SJCRH30 (cell line): ENCODE results near the genes PTGES3L and RPL27.

- RAMPAGE, long total RNA: no peak
Measured at GRCh38 chr17:42679496-42680399, 1.9 kb downstream of the CCR10 start.

DNA sequence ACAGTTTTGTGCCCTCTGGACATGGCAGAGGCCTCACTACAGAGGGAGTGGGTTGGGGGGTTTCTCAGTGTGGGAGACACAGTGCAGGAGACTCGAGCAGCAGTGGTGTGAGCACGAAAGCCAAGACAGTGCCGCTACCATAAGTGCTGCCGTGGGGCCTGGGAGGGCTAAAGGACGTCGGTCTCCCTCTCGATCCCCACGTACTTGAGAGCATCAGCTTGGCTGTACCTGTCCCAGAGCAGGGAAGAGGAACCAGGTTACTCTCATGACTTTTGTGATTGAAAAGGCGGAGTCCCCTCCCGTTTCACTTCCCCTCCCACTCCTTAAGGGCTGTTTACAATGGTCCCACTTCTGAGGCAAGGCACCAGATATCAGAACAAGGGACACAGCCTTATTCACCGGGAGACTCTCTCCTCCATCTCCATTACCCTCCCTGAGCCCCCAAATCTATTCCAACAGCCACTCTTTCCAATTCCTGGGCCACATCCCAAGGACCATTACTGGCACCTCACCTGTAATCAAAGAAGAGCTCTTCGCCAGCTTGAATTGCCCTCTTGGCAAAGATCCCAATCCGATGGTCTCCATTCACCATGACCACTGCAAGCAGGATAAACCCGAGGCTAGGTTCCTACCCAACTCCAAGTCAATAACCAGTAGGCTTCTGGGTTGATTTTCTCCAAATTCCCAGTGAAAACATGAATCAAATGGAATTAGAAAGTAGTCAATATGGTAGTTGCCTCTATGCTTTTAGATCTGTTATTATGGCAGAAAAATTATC, 20.2 kb downstream of the CNTNAP1 start:
- RAMPAGE, long total RNA: no peak

DNA sequence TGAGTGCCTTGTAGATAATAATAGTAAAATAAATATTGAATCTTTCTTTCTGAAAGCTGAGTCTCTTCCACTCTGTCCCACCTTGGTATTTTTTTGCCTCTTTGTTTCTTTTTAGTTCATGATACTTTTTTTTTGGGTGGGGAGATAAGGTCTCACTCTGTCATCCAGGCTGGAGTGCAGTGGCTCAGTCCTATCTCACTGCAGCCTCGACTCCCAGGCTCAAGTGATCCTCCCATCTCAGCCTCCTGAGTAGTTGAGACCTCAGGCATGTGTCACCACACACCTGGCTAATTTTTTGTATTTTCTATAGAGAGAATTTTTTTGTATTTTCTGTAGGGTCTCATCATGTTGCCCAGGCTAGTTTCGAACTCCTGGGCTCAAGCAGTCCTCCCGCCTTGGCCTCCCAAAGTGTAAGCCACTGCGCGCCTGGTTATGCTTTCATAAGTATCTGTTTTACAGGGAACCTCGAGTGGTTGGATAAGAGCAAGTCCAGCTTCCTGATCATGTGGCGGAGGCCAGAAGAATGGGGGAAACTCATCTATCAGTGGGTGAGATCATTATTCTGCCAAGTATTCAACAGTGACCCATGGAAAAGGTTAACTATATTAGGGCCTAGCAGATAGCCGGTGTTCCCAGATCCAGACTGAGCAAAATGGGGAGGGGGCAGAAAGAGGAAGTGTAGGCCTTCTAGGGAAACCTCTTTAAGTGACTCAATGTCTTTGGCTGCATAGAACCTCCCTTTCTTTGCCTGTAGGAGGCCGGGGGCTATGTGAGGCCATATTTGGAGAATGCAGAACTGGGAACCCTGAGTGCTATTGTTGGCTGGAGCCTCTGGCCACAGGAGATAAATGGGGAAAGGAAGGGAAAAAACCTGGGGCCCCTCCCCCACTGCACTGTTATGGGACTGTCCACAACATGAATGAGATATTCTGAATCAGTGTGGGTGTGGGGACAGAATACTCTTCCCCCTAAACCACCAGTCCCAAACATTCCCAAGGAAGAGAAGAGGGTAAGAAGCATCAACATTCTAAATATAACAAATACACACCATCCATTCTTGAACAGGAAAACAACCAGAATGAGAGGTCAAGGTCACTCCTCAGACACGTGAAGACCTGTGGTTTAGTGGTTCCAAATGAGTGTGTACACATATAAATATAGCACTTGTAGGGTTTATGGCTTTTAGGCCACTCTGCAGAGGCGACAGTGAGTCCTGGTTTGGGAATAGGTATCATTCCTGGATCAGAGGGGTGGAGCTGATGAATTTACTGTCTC, 2.1 kb downstream of the VPS25 start:
- RAMPAGE, long total RNA: no peak

- RAMPAGE, long total RNA: no peak
Measured at GRCh38 chr17:42794999-42795448, 3.5 kb downstream of the COA3 start.

DNA sequence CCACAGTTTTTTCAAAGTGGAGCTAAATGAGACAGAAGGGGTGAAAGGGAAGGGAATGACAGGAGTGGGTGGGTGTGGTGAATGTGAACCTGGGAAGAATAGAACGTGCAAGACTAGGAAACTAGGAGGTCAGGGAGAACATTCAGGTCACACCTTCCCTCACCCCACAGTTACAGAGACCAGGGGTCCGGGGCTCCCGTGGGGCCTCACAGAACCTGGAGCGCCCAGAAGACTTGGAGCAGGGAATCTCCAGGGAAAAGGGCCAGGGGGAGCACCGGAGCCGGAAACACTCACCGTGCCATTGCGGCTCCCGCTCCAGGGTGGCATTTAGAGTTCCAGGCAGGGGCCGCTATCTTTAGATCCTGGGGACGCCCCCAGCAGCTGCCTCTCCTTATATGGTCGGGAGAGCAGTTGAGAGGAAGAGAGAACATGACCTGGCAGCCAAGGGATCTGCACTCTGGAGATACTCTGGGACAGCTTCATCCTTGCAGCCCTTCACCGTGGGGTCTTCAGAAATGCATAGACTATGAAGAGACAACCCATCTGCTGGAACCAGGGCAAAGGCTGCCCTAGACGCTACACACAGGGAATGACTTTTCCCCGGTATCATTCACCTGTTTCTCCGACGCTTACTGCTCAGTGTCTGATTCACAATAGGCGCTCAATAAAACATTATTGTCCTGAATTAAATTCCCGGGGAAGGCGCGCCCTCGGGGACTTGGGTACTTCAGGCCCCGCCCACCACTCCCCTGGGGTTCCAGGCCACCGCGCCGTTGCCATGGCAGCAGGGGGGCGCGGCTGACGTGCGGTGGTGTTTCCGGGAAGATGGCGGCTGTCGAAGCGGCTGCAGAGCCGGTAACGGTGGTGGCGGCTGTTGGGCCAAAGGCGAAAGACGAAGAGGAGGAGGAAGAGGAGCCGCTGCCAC, at the start of gene PTGES3L:
Gene PTGES3L (minus strand): TSS at position 329 of the 925 bp plus-strand sequence.
- RAMPAGE, long total RNA: start-site peak on the minus strand centred at position 315 of the sequence, 25 bp wide, 27 and 5 reads in 2 replicates

GRCh38 chr17:42997833-42999080, at the start of gene RPL27:
TSS of gene RPL27 (plus strand) at chr17:42998419.
- RAMPAGE, long total RNA: start-site peak on the plus strand at chr17:42998396-42998495, 4,476 and 2,082 reads in 2 replicates

- RAMPAGE, long total RNA: no peak
Measured at GRCh38 chr17:43017758-43018476, 4.3 kb downstream of the VAT1 start.

- RAMPAGE, long total RNA: no peak
Measured at GRCh38 chr17:43135402-43135844, 10.3 kb upstream of the BRCA1 start.

GRCh38 chr17:43360734-43361536, 37.9 kb upstream of the ARL4D start:
- RAMPAGE, long total RNA: start-site peak on the minus strand at chr17:43361354-43361361, 1,499 and 142 reads in 2 replicates

GRCh38 chr17:43431683-43432300, 33.0 kb downstream of the ARL4D start:
- RAMPAGE, long total RNA: no peak

DNA sequence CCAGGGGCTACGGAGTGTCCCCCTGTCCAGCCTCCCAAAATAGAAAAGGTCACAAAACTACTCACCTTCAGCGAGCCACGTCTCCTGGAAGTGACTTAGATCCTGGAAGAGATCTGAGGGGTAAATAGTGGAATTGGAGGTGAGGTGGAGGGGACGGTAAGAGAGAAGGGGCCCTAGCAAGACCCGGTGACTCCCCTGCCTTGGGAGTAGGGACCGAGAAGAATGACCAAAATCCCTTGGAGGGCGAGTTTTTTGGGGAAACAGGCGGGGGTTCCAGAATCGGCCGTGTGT, 1.3 kb downstream of the ETV4 start:
- RAMPAGE, long total RNA: no peak

GRCh38 chr17:43664922-43665785, 3.4 kb upstream of the MEOX1 start:
- RAMPAGE, long total RNA: no peak

DNA sequence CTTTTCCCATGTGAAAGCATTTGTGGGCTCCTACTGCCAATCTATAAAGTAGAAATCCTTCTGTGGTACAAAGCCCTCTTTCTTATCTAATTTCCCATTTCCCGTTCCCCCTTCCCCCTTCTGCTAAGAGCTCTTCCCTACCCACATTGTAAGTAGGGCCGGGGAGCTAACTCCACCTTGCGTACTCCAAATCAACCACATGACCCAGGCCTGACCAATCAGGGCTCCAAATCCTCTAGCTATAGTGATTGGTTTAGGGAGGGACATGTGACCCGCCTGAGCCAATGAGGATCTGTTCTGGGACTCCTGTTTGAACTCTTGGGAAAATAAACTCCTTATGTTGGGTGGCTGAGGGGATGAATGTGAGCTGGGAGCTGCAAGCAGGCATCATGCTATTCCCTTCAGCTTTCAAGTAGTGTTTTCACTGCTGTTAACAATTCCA, 40.9 kb upstream of the MEOX1 start:
- RAMPAGE, long total RNA: no peak

- RAMPAGE, long total RNA: no peak
Measured at GRCh38 chr17:43711948-43712690, 46.5 kb downstream of the SOST start.

DNA sequence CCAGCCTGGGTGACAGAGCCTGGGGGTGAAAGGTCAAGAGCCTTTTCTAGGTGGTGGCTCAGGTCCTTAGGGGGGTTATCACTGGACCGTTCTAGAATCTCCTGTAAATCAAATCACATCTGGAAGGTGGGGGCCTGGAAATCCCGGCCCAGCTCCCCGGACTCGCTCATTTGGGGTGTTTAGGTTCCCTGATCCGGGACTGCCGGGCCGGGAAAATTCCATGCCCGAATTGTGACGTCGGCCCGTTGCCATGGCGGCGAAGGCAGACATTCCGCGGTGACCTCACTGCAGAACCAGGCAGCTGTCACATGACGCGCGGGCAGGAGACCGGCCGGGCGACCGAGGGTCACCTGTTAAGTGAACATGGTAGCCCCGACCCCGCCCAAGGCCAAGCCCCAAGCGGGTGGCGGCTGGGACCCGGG, 643 bp downstream of the DUSP3 start:
- RAMPAGE, long total RNA: no peak

DNA sequence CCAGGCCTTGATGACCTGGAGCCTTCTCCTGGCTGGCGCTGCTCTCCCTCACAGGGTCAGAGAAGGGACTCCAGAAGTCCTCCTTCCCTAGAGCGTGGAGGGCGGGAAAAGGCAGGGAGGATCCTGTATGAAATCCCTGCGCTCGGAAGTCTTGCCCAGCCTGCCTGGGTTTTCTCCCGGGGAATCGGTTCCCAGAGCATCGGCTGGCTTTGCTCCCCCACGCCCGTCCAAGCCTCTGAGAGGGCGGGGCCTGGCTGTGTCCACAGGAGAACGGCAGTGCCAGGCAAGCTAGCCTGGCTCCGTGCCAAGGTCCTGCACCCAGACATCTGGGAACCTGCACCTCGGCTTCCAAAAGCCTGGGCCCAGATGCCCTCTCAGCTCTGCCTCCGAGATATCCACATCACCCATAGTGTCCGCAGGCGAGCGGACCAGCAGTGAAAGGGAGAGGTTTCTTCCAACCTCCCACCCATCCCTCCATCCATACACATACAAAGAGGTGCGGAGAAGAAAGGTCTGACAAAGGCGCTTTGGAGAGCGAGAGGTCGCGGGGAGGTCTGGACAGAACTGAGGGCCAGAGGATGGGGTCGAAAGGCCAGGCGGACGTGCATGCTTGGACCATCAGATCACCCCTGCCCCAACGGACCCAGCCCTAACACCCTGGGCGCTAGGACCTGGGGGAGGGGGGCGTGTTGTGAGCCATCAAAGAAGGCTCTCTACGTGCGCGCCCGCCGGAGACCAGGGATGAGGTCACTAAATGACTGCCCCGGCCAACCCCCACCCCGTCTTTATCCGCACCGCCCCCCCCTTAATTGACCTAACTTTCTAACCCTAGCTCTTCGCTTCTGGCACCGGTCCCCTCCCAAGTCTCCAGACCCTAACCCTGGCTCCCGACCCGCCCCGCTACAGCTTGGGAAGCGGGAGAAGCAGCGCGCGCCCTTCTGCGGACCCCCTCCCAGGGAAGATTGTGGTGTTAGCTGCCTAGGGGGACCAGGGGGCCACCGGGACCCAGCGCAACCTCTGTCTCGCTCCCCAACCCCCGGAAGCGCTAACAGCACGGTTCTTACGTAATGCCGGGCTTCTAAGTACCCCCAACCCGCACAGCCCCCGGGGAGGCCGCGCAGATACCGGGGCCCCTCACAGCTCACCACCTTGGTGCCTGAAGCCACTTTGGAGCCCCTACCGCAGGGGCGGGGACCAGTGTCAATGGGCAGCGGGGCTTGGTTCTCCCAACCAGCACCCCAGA, 850 bp downstream of the MPP2 start:
- RAMPAGE, long total RNA: no peak

GRCh38 chr17:43920703-43921051, 13.3 kb upstream of the MPP2 start:
- RAMPAGE, long total RNA: no peak

- RAMPAGE, long total RNA: no peak
Measured at GRCh38 chr17:43928014-43928213, 14.4 kb downstream of the PPY start.

DNA sequence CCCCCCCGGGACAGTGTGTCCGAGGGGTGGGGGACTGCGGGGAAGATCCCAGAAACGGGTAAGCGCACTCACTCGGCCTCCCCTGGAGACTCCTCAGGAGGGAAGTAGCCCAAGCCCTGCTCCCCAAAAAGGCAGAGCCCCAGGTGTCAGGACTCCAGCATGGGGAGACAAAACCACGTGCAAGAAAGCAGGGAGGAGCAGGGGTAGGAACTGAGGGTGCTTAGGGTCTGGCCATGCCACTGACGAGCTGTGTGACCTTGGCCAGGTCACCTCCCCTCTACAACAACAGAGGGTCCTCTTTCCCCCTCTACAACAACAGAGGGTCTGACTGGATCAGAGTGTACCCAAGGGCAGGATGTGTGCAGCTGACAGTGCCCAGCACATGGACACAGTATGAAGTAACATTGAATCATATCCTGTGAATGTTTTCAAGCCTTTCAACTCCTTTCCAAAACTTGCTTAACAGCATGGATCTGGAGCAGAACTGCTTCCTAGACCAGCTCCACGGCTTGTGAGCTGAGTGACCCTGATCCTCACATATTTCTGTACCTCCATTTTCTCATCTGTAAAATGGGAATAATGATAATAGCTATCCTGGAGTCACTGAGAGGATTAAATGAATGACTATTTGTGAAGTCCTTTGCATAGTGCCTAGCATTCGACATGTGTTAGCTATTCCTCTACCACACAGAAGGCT, 2.1 kb upstream of the NAGS start:
- RAMPAGE, long total RNA: no peak

GRCh38 chr17:44011563-44012064, 3.1 kb downstream of the TMEM101 start:
- RAMPAGE, long total RNA: no peak